Suprapubic skin (tissue), 4 donors: ENCODE data around the gene ENKUR.

DNA sequence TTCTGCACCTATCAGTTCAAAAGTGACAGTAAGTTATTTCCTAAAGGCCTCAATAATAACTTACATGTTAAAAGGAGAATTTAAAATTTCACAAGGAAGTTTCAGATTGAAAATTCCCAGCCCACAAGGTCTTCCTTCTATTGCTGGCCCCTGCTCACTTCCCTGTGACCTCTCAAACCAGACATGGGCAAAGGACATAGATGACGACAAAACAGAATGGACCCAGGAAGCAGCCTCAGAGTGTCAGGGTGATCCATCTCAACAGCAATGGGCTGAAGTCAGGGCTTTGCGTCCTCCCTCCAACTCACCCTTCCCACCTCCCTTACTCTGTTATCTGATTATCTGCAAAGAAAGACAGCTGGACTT, 116.0 kb downstream of the PIP4K2A start:
- PRO-cap = no peak
- RAMPAGE, long total RNA, 4 experiments = no peak in any of the 4 experiments

- PRO-cap = no peak
- RAMPAGE, long total RNA, 4 experiments = no peak in any of the 4 experiments
Measured at GRCh38 chr10:22599762-22600605, 114.4 kb downstream of the PIP4K2A start.

GRCh38 chr10:22605053-22605673, 109.2 kb downstream of the PIP4K2A start:
- PRO-cap = no peak
- RAMPAGE, long total RNA, 4 experiments = no peak in any of the 4 experiments

- PRO-cap = no peak
- RAMPAGE, long total RNA, 4 experiments = no peak in any of the 4 experiments
Measured at GRCh38 chr10:22632041-22632455, 82.3 kb downstream of the PIP4K2A start.

GRCh38 chr10:22683048-22683414, 31.3 kb downstream of the PIP4K2A start:
- PRO-cap = no peak
- RAMPAGE, long total RNA, 4 experiments = no peak in any of the 4 experiments

- PRO-cap = no peak
- RAMPAGE, long total RNA, 4 experiments = no peak in any of the 4 experiments
Measured at GRCh38 chr10:23198746-23199351, 6.7 kb downstream of the PTF1A start.

GRCh38 chr10:23439864-23441043, 1.4 kb downstream of the OTUD1 start:
- PRO-cap = unidirectional peak, minus-strand start at chr10:23440415
- RAMPAGE, long total RNA, 4 experiments = no peak in any of the 4 experiments

DNA sequence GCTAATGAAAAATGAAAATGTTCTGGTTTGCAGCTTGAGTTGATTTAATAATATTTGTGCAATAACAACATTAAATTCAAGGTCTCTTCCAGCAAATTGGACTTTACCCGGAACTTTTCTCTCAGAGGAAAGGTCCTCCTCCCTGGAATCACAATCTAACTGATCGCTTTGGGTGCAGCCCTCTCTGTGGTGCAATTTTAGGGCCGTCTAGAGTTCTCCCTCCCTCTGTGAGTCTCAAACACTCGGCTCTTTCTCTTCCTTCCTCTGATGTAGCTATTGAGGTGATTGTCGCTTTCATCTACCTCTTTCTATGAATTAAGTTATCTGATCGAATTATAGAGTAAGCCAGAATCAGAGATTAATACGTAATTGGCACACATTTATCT, 119.7 kb downstream of the OTUD1 start:
- PRO-cap = no peak
- RAMPAGE, long total RNA, 4 experiments = no peak in any of the 4 experiments

DNA sequence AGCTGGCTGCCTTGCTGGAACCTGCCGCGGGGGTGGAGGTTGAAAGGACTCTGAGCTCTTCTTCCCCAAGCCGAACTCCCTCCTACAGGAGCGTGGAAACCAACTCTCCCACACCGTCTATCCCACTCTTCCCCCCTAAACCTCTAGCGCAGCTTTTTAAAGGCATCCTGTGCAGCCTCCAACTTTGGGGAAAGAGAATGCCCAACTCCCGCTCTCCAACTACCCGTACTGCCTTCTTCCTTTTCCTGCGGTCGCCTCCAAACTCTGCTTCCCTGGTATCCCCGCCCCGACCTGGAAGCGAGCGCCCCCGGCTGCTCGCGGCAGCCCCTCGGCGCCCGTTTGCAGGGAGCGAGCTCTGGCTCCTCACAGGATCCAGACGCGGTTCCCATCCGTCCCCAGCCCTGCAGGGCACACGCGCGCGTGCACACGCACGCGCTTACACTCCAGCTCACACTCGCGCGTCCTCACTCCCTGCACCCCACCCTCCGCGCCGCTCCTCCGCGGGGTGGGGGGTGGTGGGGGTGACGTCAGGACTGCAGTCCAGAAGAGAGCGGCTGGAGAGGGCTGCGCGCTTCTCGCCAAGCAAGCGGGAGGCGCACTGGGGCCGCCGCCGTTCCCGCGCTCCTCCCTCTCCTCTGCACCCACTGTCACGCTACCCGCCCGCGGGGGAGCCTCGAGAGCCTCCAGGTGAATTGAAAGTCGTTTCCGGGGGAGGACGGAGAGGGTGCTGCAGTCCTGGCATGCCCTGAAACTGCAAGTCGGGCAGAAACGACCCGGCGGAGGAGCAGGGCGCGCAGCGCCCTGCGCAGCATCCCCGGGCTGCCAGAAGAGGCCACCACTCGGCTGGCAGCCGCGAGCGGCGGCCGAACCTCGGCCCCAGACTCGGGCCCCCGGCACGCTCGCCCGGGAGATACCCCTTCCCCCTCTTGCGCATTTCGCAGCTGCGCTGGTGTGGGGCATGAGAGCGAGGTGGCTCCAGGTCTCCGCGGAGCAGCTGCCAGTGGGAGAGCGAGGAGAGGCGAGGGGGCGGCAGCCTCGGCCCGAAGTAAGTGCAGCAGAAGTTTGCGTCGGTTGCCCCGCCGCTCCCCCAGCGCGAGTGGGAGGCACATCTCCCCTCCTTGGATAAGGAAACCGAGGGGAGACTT, 255.7 kb downstream of the OTUD1 start:
- PRO-cap = no peak
- RAMPAGE, long total RNA, 4 experiments = no peak in any of the 4 experiments

GRCh38 chr10:24008521-24009074, 200.3 kb upstream of the KIAA1217 start:
- PRO-cap = no peak
- RAMPAGE, long total RNA, 4 experiments = no peak in any of the 4 experiments

DNA sequence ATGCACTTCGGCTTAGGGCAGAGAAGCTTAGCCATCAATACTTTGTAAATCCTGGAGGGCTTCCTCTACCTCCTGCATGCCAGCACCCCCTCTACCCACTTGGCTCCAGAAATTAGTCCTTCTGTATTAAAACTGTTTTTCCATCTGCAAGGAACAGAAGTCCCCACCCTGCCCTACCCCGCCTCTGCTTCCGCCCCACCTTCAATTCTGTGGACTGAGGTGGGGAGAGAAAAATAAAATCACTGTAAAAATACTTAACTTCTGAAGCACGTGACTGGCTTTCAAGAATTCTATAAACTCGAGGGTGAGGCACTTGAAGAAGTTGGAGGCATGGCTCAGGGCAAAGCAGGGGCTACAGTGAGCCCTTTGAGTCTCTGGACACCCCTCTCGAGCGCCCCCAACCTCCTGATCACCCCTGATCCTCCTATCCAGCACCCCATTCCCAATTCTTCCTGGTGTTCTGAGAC, 7.4 kb upstream of the KIAA1217 start:
- PRO-cap = no peak
- RAMPAGE, long total RNA, 4 experiments = no peak in any of the 4 experiments

- PRO-cap = no peak
- RAMPAGE, long total RNA, 4 experiments = no peak in any of the 4 experiments
Measured at GRCh38 chr10:24384796-24385324, 175.9 kb downstream of the KIAA1217 start.

GRCh38 chr10:24501289-24501666, 222.4 kb downstream of the ARHGAP21 start:
- PRO-cap = no peak
- RAMPAGE, long total RNA, 4 experiments = start-site peak on the plus strand in 1 of 4 experiments, at chr10:24501375-24501419 at its widest, 41 reads per replicate

DNA sequence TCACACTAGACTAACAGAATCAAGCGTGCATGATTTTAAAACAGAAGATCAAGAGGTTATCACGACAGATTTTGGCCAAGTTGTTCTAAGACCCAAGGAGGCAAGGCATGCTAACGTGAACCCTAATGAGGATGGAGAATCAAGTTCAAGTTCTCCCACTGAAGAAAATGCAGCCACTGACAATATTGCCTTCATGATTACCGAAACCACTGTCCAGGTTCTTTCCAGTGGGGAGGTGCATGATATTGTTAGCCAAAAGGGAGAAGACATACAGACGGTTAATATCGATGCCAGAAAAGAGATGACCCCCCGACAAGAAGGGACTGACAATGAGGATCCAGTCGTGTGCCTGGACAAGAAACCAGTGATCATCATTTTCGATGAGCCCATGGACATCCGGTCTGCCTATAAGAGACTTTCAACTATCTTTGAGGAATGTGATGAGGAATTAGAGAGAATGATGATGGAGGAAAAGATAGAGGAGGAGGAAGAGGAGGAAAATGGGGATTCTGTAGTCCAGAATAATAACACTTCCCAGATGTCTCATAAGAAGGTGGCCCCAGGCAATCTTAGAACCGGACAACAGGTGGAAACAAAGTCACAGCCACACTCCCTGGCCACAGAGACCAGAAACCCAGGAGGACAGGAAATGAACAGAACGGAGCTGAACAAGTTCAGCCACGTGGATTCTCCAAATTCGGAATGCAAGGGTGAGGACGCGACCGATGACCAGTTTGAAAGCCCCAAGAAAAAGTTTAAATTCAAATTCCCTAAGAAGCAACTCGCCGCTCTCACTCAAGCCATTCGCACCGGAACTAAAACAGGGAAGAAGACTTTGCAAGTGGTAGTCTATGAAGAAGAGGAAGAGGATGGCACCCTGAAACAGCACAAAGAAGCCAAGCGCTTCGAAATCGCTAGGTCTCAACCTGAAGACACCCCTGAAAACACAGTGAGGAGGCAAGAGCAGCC, 180.2 kb downstream of the ARHGAP21 start:
- PRO-cap = no peak
- RAMPAGE, long total RNA, 4 experiments = no peak in any of the 4 experiments

DNA sequence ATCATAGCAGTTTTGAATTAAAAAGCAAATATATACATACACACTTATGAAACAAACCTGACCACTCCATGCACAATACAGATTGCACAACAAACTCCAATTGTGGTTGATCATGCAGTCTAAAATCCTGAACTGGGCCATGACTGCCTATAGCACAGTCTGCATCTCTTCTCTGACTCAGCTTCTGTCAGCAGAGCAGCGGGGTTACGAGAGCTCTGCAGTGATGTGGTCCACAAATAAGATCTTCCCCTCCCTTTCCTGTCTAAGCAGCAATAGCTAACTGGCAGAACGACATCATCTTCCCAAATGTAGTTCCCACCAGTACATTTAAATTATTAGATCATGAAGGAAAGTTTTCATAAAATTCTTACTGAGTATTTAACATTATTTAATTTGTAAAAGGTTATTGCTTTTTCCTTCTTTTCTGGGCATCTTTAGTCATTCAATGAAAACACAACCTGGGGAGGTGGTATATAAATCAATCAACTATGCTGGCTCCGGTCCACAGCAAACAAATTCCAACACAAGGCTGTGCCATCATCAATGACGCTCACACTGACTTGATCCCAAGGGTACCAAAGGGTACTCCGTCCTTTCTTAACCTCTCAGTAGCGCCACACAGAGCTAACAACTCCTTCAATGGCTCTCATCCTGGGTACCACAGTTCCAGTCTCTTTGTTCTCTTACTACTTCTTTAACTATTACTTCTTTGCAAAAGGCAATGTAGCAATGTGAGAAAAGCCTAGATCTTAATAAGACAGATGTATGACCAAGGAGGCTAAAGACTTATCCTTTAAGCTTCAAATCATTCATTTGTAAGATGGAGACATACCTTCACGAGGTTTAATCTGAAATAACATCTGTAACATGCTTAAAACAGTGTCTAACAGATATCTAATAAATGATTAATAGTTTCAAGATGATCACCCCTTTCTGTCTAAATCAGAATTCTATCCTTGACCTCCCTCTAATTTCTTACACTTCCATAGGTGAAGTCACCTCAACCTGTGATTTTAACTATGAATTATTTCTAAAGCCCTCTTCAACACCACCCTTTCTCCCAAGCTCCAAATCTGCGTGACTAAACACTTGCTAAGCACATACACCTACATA, 16.9 kb downstream of the ARHGAP21 start:
- PRO-cap = no peak
- RAMPAGE, long total RNA, 4 experiments = no peak in any of the 4 experiments

DNA sequence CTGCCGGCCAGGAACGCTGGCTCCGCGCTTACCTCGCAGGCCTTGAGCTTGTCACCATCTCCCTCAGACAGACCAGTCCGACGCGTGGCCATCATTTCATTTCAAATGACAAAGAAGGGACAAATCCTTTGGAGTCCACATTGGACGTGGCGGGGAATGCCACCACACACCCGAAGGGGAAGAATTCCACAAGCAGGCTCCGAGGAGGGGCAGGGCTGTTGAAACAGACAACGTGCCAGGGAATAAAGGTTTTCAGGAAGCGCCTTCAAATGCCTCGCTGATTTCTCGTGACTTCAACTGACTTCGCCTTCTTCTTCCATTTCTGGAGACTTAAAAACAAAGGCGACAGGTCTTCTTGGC, 1.9 kb downstream of the ARHGAP21 start:
- PRO-cap = no peak
- RAMPAGE, long total RNA, 4 experiments = no peak in any of the 4 experiments

- PRO-cap = no peak
- RAMPAGE, long total RNA, 4 experiments = no peak in any of the 4 experiments
Measured at GRCh38 chr10:24762935-24763422, 39.3 kb upstream of the ARHGAP21 start.

GRCh38 chr10:25015838-25016807, at the start of gene ENKUR:
Gene ENKUR (minus strand): TSS chr10:25016158.
- PRO-cap = bidirectional peak, plus-strand start at chr10:25016658, minus-strand start at chr10:25016458
- RAMPAGE, long total RNA, 4 experiments = start-site peak on the plus strand in 2 of 4 experiments, at chr10:25016579-25016668 at its widest, 6 to 8 reads per replicate

DNA sequence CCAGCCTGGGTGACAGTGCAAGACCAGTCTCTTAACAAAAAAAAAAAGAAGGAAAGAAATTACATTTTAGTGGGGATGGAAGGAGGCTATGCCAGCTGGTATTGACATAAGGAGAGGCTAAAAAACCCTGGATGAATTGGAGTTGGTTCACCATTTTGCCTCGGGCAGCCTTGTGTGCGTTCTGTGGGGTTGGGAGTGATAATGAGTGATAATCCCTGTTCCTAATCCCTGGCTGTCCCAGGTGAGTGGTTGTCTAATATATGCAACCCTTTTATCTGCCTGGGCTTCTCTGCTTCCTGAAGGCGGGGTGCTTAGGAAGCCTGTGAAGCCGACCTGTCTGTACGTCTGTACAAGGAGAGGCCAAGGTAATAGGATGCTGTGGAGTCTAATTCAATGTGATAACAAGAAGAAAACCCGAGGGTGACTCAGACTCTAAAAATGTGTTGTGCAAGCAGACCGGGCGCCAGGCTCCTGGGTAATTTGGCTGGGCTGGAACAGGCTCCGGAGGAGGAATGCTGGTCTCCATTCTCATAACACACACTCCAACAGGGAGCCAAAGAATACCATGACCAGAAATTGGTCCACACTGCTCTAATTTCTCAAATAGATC, 43.5 kb downstream of the THNSL1 start:
- PRO-cap = no peak
- RAMPAGE, long total RNA, 4 experiments = no peak in any of the 4 experiments

DNA sequence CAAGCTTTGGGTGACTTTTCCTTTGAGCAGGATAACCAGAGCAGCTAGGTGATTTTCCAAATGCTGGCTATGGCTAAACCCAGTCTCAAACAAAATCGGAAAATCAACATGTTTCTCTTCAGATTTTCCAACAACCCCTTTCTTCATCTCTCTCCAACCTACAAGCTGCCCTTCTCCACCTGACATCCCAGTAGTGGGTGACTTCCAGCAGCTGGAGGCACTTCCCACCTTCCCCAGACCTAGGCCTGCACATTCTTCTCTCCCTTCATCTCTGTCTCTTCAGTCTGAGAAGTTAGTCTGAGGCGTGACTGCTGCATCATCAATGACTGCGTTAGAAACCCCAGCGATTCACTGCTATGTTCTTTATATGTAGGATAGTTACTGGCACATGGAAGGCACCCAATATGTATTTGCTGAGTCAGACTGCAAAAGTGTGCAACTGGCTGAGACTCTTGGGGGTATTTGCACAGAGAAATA, 45.2 kb downstream of the THNSL1 start:
- PRO-cap = no peak
- RAMPAGE, long total RNA, 4 experiments = no peak in any of the 4 experiments